Gallbladder (tissue), 1 donor: ENCODE data around the genes RUSC2 and HRCT1.

GRCh38 chr9:34997482-34998263 is 8.1 kb downstream of the DNAJB5 start:
- PRO-cap: no peak

- PRO-cap: no peak
These were observed 5.8 kb upstream of the C9orf131 start for GRCh38 chr9:35036048-35036766.

DNA sequence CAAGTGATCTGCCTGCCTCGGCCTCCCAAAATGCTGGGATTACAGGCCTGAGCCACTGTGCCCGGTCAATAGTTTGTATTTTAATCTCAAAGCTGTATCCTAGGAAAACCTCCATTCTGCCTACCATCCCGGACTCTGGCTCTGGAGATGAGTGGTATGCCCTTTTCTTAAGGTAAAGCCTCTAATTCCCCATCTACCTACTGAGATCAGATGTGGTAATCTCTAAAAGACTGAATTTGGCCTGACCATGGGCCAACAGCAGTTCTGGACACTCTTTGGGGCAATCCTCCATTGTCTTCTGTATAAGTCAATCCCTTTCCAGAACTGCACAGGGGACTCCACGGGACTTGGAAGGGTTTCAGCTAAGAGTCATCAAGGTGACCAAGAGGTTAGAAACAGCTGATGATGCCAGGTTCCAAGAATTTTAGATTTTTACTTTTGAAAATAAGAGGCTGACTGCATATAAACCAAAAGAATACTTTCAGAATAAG is 1.7 kb downstream of the VCP start:
- PRO-cap: no peak

DNA sequence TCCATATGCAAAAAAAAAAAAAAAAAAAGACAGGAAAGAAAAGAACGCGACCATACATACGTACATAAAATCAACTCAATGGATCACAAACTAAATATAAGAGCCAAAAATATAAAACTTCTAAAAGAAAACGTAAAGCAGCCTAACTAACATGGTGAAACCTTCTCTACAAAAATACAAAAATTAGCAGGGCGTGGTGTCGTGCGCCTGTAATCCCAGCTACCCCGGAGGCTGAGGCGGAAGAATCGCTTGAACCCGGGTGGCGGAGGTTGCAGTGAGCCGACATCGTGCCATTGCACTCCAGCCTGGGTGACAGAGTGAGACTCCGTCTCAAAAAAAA is 537 bp upstream of the FANCG start:
- PRO-cap: no peak

DNA sequence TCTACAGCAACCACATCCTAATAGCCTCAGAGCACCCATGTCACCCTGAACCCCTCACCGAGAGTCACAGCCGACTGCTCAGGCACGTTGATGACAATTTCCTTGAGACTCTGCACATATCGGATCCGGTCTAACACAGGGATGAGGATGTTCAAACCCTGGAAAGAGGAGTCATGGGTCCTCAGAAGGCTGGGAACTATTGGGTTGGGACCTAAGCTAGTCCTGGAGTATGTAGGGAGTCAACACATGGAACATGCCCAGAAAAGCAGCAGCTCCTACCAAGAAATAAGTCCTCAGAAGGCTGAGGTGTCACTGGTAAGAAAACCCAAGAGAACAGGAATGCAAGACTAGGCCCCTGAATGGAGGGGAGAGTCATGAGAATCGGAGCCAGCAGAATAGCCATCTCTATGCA is 888 bp downstream of the STOML2 start:
- PRO-cap: no peak

GRCh38 chr9:35116639-35117332 is 1.1 kb upstream of the ATOSB start:
- PRO-cap: no peak

DNA sequence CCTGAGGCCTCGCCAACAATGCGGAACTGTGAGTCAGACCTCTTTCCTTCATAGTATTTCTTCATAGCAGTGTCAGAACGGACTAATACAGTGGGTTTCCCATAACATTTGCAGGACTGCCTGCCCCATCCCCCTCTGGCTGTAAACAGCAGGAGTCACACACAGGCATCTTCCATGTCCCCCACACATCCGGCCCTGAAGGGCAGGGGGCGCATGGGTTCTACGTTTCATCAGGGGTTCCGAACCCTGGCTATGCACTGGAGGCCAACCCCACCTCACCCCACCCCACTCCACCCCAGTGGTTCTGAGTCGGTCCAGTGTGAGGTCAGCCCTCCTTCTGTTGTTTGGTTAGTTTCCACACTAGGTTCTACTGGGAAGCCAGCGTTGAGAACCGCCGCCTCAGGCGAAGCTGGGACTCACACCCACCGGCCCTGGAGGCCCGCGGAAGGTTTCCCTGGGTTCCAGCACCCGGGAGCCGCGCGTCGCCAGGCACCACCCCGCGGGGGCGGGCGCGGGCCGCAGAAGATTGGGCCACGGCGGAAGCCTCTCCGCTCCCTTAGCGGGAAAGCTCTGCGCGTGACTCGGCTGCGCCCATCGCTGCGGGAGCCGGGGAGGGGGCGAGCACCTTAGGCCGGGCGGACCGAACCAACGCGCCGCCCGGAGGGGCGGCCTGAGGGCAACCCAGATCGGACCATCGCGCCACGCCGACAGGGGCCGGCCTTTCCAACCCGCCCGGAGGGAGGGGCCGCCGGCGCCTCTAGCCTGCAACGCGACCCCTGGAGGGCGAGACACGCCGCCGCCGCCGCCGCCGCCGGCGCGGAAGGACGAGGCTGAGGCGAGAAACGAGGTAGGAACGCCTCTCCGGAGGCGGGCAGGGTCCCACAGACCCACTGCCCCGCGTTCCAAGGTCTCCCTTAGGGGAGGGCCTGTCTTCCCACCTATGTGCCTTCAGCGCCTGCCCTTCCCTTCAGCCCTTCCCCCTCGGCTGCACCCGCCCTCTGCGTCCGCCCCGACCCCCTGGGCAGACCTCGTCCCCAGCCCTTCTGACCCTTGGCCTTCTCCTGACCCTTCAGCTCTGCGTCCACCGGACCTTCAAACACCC is at the start of gene RUSC2:
TSS of gene RUSC2 (plus strand) at position 786 of the 1,102 bp plus-strand sequence.
- PRO-cap: bidirectional peak, plus-strand start at position 594 of the sequence, minus-strand start at position 599 of the sequence; bidirectional peak, plus-strand start at position 786 of the sequence, minus-strand start at position 672 of the sequence

DNA sequence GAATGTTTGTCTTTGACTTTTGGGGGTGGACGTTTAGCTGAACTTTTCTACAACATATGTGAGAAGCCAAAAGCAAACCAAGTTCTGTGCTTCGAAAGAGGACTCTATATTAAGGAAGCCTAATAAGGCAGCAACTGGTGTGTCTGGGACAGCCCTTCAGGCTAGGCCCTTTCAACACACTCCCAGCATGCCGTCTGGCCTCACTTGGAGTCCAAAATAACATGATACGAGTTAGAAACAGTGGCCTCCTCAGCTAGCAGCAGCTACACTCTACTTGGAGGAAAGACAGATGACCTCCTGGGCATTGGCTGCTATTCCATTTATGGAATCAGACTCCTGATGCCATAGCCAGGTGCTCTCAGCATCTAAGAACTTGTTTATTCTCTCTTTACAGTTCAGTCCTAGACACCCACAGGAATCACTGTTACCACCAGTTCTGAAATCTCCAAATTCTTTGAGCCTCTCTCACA is 31.7 kb downstream of the RUSC2 start:
- PRO-cap: no peak

GRCh38 chr9:35604104-35604990 is 715 bp upstream of the TESK1 start:
- PRO-cap: bidirectional peak, plus-strand start at chr9:35604420, minus-strand start at chr9:35604050

- PRO-cap: no peak
These were observed 14.7 kb downstream of the SIT1 start for GRCh38 chr9:35635928-35636578.

- PRO-cap: no peak
These were observed 1.1 kb upstream of the SIT1 start for GRCh38 chr9:35651760-35652204.

DNA sequence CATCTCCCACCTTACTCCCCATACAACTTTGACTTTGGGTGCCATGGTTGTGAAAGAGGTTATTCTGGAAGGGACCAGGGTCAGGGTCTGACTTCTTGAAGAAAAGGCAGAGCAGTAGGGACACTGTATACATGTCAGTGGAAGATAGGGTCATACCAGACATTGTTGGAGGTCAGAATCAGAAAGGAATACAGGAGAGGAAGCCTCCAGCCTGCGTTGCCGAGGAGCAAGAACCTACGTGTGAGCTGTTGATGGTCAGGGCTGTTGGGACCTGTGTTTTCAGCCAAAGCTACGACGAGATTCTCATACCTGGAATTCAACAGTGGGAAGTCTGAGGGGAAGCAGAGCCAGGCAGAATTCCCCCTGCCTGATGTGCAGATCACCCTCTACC is 1.9 kb downstream of the ARHGEF39 start:
- PRO-cap: no peak

DNA sequence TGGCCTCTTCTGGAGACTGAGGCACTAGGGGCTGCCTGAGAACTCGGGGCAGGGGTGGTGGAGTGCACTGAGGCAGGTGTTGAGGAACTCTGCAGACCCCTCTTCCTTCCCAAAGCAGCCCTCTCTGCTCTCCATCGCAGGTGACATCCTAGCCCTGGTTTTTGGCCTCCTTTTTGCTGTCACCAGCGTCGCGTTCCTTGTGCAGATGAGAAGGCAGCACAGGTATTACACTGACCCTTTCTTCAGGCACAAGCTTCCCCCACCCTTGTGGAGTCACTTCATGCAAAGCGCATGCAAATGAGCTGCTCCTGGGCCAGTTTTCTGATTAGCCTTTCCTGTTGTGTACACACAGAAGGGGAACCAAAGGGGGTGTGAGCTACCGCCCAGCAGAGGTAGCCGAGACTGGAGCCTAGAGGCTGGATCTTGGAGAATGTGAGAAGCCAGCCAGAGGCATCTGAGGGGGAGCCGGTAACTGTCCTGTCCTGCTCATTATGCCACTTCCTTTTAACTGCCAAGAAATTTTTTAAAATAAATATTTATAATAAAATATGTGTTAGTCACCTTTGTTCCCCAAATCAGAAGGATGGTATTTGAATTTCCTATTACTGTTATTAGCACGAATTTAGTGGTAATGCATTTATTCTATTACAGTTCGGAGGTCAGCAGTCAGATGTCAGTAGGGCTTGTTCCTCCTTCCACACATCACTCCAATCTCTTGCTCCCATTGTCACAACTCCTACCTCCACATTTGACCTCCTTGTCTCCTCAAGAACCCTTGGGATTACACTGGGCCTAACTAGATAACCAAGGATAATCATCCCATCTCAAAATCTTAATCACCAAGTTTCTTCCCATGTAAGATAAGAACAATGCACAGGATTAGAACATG is 7.1 kb downstream of the CA9 start:
- PRO-cap: no peak

GRCh38 chr9:35710491-35711045 is 20.8 kb upstream of the TPM2 start:
- PRO-cap: no peak

DNA sequence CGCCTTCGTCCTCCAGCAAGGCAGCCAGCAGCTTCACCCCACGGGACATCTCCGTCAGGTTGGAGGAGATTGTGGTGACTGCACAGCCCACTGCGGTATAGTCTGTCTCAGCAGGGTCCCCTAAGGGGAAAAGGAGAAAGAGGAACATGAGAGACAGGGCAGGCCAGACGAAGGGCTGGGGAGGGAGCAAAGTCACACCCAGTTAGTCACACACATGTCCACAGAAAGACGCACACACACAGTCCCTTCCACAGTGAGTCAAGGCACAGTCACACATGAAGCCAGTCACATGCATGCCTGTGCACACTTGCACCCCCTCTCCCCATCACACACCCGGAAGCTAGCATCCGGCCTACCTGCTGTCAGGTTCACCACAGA is 12.8 kb downstream of the TLN1 start:
- PRO-cap: no peak

DNA sequence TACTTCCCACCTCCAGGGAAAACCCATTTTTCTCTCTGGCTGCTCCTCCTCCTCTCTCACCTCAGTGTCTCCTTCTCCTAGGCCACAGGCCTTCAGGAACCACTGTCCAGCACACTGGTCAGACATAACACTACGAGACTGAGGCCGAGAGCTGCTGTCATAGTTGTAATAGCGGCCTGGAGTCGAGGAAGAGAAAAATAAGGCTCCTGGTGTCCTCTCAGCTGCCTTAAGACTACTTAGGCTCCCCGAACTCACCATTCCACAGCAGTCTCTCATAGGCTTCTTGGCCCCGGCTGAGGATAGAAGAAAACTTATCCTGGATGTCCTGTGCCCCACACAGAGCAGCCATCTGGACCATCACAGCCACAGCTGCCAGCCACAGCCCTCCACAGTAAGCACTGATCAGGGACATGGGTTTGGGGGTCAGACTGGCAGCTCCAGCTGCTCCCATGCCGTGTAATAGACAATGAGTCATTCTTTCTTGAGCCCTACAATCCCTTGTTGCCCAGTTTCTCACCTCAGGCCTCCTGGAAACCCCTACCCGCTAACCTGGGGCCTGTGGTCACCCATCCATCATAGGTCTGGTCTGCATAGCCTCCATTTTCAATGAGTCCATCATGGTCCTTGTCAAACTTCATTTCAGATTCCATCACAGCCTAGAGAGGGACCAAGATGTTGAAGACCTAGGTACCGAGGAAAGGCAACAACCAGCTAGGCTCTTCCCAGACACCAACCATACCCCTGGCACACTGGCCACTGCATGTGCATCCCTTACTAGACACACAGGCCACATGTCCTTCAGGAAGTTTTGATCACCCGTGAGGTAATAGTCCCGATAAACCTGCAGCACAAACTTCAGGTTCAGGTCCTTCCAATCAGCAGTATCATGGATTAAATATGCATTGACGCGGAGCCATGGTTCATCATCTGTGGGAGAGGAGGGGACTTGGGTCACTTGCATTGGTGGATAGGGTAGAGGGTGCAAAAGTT is 5.8 kb downstream of the CREB3 start:
- PRO-cap: no peak

GRCh38 chr9:35815535-35815871 is 661 bp upstream of the HINT2 start:
- PRO-cap: bidirectional peak, plus-strand start at chr9:35815624, minus-strand start at chr9:35815387

- PRO-cap: no peak
These were observed 5.3 kb downstream of the TMEM8B start for GRCh38 chr9:35834331-35834750.

DNA sequence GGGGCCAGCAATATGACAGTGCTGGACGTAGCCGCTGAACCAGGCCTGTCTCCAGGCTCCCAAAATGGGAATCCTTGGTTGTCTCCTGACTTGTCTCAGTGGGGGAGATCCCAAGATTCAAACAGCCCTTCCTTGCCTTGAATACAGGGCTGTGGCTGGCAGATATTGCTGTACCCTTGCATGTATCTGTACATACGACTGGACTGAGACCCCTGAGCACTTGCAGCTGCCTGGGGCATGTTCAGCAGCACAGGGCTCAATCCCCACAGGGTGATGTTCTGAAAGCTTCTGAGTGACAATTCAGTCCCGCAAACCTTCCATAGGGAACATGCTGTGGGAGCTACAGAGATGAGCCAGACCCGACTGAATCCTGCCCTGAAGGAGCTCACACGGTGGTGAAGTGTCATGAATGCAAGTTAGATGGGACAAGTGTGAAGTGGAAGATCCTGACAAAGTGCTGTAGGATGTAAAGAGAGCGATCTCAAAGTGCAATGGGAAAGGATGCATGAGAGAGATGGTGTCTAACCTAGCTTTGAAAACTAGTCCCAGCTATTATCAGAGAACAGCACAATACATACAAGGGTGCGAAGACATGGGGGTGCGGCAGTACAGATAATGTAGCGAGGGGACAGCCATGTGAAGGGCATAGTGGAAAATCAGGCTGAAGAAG is 13.2 kb downstream of the OR13J1 start:
- PRO-cap: no peak

DNA sequence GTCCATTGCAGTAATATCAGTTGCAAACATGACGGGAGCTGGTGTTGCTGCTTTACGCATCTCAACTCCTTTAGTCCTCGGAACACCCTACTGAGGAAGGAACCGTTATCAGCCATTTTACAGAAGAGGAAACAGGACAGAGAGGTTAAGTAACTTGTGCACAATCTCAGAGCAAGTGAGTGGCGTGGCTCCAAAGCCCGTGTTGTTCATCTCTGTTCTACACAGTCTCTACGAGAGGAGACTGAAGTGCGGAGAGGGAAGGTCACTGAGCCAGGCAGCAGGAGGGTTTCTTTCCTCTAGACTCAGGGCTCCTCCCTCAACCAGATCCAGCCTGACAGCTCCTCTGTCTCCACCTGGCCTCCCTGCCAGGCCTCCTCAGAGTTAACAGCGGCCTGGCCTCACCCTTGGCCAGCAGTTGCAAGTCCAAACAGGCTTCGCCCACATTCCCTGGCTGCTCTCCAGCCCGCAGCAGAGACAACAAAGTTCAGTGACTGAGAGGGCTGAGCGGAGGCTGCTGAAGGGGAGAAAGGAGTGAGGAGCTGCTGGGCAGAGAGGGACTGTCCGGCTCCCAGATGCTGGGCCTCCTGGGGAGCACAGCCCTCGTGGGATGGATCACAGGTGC is at the start of gene HRCT1:
TSS of gene HRCT1 (plus strand) at position 487 of the 622 bp plus-strand sequence.
- PRO-cap: unidirectional peak, plus-strand start at position 507 of the sequence